SK-N-SH (cell line): ENCODE measurements around the gene MYOCOS.

- RRBS, result no CpG with 5 or more reads among the region's 5 CpGs
CAGE:
- cytosol, long polyA plus RNA, result no peak
- long polyA plus RNA, result no peak
- nucleus, long polyA plus RNA, result no peak
Observed at GRCh38 chr1:168893173-168893674, 164.2 kb upstream of the DPT start.

DNA sequence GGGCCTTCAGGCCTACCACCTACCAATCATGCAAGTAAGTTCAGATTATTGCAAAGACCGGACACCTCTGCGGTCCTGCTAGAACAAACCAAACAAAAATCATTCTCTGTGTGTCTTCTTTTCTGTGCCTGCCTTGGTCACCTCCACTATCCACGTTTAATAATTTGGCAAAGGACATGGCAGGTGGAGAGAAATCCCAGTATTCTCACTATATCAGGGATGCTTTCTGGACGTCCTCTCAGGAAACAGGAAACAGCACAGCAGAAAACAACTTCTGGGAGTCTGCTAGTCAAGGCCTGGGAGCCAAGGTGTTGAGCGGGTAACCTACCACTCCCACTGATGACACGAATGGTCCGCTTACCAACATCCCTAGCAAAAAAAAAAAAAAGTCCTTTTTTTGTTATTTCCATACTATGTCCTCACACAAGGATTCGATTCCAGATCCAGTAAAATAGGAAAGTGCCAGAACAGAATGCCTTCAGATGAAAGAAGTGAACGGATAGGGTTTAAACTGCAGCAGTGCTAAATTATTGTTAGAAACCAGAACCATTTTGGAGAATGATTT, 4.5 kb upstream of the ATP1B1 start:
- RRBS, result no CpG with 5 or more reads among the region's 9 CpGs
CAGE:
- cytosol, long polyA plus RNA, result no peak
- long polyA plus RNA, result no peak
- nucleus, long polyA plus RNA, result no peak

- RRBS, result no CpG with 5 or more reads among the region's 17 CpGs
CAGE:
- cytosol, long polyA plus RNA, result no peak
- long polyA plus RNA, result no peak
- nucleus, long polyA plus RNA, result no peak
Observed at GRCh38 chr1:169115744-169116756, 9.6 kb downstream of the ATP1B1 start.

GRCh38 chr1:169278334-169278882, 89.2 kb downstream of the NME7 start:
- RRBS, result no CpG with 5 or more reads among the region's 8 CpGs
CAGE:
- cytosol, long polyA plus RNA, result no peak
- long polyA plus RNA, result no peak
- nucleus, long polyA plus RNA, result no peak

DNA sequence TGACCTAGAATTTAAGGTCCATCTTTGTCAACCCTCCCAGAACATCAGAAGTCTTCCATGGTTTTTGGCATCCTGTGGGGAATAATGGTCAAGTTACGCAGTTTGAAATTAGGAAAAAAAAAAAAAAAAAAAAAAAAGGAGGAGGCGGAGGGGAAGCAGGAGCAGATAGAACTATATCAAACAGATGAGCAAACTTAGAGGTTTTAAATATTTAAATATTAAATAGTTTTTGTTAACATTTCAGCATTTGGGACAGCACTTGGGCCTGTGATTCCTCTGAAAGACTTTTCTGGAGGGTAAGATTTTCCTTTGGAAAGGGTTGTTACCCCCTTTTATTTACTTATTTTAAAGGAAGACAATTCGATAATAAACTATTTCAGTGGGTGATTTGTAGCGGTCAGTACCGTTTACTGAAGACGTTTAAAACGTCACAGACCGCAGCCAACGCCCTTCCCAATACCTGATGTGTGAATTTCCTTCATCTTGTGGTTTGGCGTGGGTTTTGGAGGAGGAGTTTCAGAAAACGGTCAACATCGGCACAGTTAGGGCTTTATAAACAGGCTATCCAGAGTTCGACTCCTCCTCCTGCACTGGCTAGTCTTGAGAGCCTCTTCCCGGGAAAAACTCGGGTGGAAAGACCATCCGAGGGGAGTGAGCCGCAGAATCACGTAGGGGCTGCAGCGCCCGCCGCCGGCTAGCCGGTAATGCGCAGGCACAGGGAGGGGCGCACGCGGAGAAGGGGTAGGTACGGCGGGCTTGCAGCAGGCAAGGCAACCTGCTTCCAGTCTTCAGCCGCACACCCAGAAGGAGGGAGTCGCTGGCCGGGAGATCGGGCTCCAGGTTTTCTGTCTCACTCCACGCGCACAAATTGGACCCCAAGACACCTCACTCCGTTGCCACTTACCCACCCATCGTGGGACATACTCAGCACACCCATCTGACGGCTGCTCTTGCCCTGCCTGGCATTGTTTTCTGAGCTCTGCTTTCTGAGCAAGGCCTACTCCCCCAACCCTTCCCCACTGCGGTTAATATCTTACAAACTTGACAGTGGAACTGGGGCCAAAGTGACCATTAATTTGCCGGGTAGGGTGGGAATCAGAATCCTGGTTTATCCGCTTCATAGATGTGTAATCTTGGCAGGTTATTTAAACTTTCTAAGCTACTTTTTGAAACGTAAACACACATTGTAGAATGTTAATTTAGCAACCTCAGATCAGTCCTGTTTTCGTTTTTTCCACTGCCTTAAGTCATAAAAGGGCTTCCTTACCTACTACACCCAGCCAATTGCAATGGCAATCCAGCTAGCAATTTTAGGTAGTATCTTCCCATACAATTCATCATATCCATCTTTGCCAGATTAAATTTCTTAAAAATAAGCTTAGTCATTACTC, 25.5 kb downstream of the SLC19A2 start:
- RRBS, result 31% methylated on average over 9 of the region's 43 CpGs
CAGE:
- cytosol, long polyA plus RNA, result no peak
- long polyA plus RNA, result no peak
- nucleus, long polyA plus RNA, result no peak

- RRBS, result no CpG with 5 or more reads among the region's 18 CpGs
CAGE:
- cytosol, long polyA plus RNA, result no peak
- long polyA plus RNA, result no peak
- nucleus, long polyA plus RNA, result no peak
Observed at GRCh38 chr1:169487410-169488138, 1.8 kb upstream of the SLC19A2 start.

DNA sequence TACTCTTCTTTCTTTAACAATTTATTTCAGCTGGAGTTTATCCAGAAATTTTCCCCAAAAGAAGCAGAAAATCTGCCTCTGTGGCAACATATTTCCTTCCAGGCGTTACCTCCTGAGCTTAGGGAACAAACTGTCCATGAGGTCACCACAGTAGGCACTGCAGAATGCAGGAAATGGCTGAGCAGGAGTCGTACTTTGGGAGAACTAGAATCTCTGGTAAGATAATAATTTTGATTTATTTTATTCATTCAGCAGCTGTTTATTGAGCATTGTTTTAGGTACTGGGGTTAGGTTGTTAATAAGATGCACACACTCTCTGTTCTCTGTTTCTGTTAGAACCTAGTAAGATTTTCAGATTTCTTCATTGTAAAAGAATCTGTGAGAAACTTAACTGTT, 42.1 kb downstream of the C1orf112 start:
- RRBS, result no CpG with 5 or more reads among the region's 2 CpGs
CAGE:
- cytosol, long polyA plus RNA, result no peak
- long polyA plus RNA, result no peak
- nucleus, long polyA plus RNA, result no peak

DNA sequence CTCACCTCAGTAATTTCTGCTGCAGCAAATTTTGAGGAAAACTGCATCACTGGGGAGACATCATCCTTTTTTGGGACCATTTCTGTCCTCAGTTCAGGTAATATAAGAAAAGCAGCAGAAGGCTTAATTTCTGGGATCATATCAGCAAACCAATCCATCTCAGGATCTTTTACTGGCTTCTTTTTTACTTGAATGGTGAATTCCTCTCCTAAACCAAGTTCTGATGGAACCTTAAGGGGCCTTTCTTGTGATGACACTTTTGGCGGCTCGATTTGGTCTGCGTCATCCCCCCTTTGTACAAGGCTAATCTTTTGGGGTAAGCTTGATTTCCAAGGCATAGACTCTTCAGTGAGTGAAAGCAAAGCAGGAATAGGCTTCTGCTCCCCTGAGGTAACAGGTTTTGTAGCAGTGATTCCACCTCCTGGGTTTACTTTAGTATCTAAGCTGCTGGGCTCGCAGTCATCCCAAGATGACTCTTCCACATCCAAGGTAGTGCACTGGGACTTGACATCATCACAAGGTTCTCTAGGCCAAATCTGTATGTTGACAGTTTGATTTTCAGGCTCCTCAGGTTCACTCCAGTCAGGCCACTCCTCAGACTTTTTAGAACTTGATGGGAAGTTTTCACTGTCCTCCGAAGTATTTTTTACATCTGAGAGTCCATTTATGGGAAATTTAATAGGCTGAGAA, 39.3 kb downstream of the SCYL3 start:
- RRBS, result no CpG with 5 or more reads among the region's 5 CpGs
CAGE:
- cytosol, long polyA plus RNA, result no peak
- long polyA plus RNA, result no peak
- nucleus, long polyA plus RNA, result no peak

DNA sequence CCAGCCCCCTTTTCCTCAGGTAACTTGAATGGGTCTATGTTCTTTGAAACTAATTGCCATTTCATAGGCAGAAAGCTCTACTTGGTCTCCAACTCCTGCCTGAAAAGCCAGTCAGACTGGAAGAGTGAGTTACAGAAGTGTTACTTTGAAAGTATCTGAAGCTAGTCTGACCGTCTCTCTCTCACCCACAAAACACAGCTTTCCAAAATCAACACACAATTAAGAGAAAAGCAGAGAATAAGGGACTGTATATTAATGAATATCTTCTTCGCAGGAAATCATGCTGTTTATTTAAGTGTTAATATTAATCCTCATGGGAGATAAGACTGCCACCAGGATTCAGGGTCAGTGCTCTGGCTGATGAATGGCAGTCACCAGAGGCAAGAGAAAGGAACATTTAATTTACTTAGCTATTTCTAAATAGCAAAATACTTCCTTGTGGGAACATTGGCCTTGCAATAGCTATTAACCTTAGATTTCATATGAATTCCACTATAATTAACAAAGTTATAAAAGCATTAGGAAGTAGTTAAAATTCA, 2.2 kb downstream of the SCYL3 start:
- RRBS, result no CpG with 5 or more reads among the region's 2 CpGs
CAGE:
- cytosol, long polyA plus RNA, result no peak
- long polyA plus RNA, result no peak
- nucleus, long polyA plus RNA, result no peak

DNA sequence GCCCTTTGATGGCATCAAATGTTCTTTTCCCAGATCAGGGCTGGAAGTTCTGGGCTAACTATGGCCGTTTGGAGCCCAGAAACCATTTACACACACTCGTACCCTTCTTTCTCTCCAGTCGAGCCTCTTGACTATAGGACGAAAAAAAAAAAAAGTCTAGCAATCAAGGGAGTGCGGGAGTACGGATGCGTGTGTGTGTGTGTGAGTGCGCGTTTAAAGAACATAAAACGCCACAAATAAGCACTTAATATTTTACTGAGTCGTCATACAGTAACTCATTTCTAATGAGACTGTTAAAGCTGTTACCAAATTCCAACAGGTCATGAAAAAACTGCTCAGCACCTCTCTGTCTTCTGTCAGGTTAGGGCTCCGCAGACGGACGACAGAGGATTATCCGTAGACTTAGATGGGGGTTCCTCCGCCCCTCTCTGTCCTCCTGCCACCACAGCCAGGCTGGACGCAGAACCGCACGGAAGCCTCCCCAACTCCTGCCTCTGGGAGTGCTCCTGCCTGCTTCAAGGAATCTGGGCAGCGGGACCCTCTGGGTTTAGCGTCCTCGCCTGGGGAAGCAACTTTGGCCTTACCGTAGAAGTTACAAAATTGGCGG, 2.0 kb upstream of the PRRX1 start:
- RRBS, result no CpG with 5 or more reads among the region's 24 CpGs
CAGE:
- cytosol, long polyA plus RNA, result no peak
- long polyA plus RNA, result no peak
- nucleus, long polyA plus RNA, result no peak

DNA sequence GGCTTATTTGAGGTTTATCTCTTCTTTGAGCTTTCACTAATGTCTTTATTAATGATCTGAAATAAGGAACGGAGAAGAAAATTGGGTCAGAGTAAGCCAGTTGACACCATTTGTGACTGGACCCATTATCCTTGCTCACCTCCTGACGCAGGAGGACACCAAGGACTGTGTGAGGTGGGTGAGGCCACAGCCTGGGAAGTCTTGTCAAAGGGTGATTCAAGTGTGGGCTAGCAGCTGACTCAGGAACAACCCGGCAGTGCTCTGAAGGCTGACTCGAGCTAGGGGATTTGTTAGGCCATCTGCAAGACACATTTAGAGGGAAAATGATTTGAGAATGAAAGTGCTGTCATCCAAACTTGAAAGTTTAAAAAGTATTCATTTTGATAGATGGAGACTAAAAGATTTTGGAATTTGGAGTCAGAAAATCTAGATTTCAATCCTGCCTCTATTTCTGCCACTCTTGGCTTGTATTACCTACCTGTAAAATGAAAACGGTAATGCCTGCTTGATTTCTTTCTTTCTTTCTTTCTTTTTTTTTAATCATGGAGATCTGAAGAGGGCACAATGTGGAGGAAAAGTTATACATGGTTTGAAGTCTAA, 21.3 kb downstream of the PRRX1 start:
- RRBS, result no CpG with 5 or more reads among the region's 5 CpGs
CAGE:
- cytosol, long polyA plus RNA, result no peak
- long polyA plus RNA, result no peak
- nucleus, long polyA plus RNA, result start-site peak on the plus strand centred at position 447 of the sequence, 548 bp wide, 207 and 376 reads in 2 replicates

GRCh38 chr1:171090562-171090793, 227 bp upstream of the FMO3 start:
CAGE:
- cytosol, long polyA plus RNA, result no peak
- long polyA plus RNA, result no peak
- nucleus, long polyA plus RNA, result no peak

DNA sequence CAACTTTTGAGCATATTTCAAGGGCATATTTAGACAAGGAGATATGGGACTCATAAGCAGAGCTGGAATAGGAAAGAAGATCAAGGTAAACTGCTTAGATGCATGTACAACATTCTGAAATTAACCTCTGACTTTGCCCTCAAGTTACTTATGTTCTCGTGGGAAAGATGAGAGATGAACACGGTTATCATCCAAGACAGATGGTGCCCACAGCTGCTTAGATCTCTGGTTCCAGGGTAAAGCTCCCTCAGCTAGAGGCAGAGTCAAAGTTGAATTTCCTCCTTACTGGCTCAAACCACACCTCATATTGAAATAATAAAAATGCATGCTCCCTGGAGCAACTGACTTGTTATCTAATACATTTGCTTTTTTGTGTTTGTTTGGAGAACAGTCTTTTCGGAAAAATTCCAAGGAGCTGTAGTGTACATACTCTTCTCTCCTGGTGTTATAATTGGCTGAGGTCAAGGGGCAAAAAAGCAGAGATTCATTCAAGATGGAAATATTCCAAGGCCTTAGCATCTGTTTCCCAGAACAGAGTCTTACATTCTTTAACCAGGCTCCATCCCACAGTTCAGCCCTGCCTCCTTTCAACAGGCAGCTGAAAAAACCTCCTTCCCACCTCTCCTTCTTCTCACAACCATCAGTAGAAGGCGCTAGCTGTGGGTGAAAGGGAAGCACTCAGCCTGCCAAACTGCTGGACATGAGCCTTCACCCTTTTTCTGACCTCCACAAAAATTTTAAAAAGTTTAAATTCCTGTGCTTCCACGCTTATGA, 43.6 kb upstream of the FMO2 start:
- RRBS, result no CpG with 5 or more reads among the region's 5 CpGs
CAGE:
- cytosol, long polyA plus RNA, result no peak
- long polyA plus RNA, result no peak
- nucleus, long polyA plus RNA, result no peak

GRCh38 chr1:171187233-171187451, 2.0 kb downstream of the FMO2 start:
- RRBS, result no CpG with 5 or more reads among the region's 2 CpGs
CAGE:
- cytosol, long polyA plus RNA, result no peak
- long polyA plus RNA, result no peak
- nucleus, long polyA plus RNA, result no peak

DNA sequence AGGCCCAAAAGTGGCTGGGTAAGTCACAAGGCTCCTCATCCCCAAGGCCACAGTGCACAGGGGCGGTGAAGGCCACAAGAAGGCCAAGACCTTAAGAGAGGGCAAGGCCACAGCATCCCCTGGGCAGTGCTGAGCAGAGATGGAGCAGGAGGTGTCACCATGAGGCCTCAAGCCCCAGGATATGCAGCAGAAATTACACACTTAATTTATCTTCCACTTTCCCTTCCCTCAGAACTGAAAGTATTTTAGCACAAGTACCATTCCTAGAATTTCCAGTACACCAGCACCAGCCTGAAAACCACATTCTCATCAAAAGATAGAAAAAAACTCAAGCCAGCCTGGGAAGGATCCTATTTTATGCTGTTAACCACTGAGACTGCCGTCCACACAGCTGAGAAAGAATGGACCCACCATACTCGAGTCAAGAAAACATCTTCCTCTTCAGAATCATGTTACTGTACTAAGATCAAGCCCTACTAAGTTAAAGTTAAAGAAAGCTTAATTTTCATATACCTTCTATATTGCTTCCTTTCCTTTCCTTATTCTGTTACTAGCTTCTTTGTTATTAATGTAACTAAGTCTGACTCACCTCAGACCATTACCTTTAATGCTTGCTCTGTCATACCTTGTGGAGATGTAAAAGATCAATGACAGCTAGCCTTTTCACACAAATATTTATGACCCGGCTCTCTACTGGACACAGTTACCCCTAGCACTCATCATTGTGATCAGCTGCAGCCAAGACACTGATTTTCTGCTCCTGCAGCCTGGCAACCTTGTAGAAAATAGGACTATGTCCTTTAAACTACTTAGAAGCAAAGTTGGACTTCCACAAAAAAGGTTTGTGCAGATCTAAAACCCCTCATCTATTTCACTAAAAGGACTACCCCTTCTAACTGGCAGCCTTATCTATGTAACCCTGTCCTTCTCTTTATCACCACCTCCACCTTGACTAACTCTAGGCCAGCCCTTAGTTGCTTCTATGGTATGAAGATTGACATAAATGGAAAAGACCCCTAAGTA, 26.2 kb upstream of the FMO1 start:
- RRBS, result no CpG with 5 or more reads among the region's 4 CpGs
CAGE:
- cytosol, long polyA plus RNA, result no peak
- long polyA plus RNA, result no peak
- nucleus, long polyA plus RNA, result no peak

- RRBS, result no CpG with 5 or more reads among the region's 3 CpGs
CAGE:
- cytosol, long polyA plus RNA, result no peak
- long polyA plus RNA, result no peak
- nucleus, long polyA plus RNA, result no peak
Observed at GRCh38 chr1:171487887-171488322, 2.6 kb downstream of the PRRC2C start.

DNA sequence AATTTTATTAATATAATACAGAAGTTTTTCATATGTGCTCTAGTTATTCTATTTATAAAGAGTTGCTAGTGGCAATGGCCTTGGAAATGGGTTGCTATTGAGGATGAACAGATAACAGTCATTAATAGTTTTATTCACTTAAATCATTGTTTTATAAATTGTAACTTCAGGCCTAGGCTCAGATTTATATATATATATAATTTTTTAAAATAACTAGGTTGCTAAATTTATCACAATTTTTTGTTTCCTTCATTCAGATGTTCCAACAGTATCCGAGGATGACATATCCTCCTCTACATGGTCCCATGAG, 36.5 kb downstream of the PRRC2C start:
- RRBS, result no CpG with 5 or more reads among the region's 1 CpG
CAGE:
- cytosol, long polyA plus RNA, result no peak
- long polyA plus RNA, result no peak
- nucleus, long polyA plus RNA, result no peak

DNA sequence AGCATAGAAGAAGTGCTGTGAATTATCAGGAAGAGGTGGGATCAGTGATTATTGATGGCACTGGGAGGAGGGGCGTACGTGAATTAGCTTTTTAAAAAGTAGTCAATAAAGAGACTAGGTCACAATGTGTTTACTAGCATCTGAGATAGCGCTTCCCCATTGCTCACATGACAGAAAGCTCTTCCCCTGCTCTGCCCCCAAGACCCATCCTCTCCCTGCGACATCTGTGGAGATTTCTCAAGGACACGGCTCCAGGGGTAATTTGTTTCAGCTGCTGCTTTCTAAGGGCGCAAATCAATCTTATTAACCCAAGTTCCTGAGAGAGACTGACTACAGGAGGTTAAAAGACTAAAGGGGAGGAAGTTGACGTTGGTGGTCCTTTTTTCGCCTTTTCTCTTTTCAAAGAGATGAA, at the start of gene MYOCOS:
MYOCOS (plus strand) TSS at position 168 of the 412 bp plus-strand sequence.
- RRBS, result no CpG with 5 or more reads among the region's 8 CpGs
CAGE:
- cytosol, long polyA plus RNA, result no peak
- long polyA plus RNA, result no peak
- nucleus, long polyA plus RNA, result no peak

- RRBS, result no CpG with 5 or more reads among the region's 7 CpGs
CAGE:
- cytosol, long polyA plus RNA, result no peak
- long polyA plus RNA, result no peak
- nucleus, long polyA plus RNA, result no peak
Observed at GRCh38 chr1:172109074-172110025, 268.1 kb downstream of the DNM3 start.

DNA sequence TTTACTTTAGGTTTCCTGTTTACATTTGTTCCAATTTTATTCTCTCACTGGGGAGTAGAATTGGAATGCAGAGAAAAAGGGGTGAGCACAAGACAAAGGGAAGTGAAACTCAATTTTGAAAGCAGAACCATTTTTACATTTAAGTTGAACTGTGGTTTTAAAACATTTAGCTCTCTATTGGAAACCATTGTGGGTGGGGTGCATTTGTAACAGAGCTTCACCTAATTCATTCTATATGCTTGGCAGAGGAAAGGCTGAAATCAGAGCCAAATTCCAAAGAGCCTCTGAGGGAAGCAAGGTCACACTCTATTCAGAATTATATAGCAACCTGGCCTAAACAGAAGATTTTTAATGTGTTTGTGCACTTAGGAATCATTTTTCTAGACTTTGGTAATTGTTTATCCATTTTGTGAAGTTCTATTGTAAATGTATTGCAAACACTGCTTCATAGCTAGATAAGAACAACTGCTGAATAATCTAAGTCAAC, 235.2 kb upstream of the C1orf105 start:
CAGE:
- cytosol, long polyA plus RNA, result no peak
- long polyA plus RNA, result no peak
- nucleus, long polyA plus RNA, result no peak